OVCAR3 (cell line): ENCODE measurements around a stretch of chr1.

DNA sequence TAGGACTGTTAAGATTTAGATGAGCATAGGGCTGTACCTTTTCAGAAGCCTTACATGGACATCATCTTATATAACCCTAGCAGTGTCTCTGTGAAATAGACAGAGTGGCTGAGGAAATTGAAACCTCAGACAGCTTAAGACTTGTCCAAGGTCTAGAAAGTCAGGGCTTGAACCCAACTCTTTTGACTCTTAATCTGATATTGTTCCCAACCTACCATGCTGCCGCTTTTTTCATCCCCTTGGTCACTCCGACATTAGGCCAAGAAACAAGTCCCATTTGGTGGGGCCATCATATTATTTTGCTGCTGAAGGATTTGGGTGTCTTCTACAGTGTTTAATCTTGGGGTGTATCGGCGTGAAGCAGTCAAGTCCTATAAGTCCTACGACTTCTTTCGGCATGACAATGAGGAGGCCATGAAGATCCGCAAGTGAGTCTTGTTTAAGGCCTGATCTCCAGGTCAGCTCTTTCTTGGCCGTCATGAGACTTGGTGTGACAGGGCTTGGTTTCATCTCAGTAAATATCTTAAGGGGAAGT, 9.3 kb downstream of the PFKFB2 start:
- RRBS = no CpG with 5 or more reads among the region's 8 CpGs

DNA sequence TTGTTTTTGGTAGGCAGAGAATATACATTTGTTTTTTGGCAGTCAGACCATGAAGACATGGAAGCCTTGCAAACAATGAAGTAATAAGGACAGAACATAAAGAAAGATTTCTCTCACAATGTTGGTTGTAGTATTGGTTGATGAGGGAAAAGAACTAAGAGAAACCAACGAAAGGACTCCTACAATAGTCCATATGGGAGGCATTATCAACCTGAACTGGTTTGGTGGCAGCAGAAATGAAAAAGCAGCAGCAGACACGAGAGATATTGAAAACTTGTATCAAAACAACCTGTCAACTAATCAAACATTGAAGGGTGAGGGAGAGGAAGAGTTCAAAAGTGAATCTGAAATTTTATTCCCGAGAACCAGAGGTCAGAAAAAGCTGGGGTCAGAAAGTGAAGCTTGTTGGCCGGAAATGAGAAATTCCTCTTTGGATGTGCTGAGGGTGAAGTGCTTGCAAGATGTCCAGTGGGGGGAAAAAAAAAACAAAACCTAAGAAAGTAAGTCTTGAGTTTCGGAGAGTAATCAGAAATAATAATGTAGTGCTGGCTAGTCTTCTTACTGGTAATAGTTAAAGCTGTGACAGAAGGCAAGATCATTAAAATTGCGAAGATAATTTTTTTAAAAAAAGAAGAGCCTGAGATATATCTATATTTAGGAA, 1.9 kb upstream of the C4BPA start:
- RRBS = no CpG with 5 or more reads among the region's 6 CpGs

DNA sequence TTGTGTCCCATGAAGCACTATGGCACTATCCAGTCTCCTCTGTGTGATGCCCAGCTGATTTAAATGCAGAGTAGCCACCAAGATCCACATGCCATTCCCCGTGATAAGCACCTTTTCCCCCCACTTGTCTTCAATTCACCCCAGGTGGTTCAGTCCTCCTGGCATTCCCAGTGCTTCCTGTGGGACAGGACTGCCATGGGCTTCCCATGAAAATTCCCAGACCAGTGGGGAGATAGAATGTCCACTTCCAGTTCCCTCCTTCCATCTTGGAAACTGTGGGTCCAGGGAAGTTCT, 49.1 kb downstream of the C4BPA start:
- RRBS = no CpG with 5 or more reads among the region's 1 CpG

- RRBS = no CpG with 5 or more reads among the region's 1 CpG
Measured at GRCh38 chr1:207281910-207282273, 39.6 kb upstream of the CD55 start.

GRCh38 chr1:207324395-207324955, 3.0 kb downstream of the CD55 start:
- RRBS = no CpG with 5 or more reads among the region's 5 CpGs

DNA sequence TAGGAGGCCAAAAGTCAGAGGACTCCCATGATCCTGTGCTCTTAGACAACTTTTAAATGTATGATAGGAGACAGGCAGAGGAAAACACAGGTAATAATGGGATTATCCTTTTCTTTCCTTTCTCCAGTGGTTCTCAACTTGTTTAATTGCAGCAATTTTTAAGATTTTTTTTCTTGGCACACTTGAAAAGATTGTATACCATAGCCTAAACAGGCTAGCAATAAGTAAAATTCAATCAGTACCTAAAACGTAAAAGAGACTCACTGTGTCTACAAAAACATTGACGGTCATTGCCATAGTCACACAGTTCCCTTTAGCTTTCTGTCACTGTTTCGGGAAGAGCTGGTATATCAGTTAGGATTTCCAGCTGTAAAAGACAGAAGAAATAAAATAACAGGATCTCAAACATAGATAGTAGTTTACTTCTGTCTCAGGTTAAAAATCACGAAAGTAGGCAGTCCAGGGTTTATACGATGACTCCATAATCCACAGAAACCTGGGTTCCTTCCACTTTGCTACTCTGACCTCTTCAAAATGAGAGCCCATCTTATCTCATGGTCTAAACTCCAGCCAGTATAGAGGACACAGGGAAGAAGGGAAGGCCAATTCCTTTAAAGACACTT, 39.2 kb upstream of the CR1L start:
- RRBS = no CpG with 5 or more reads among the region's 5 CpGs

DNA sequence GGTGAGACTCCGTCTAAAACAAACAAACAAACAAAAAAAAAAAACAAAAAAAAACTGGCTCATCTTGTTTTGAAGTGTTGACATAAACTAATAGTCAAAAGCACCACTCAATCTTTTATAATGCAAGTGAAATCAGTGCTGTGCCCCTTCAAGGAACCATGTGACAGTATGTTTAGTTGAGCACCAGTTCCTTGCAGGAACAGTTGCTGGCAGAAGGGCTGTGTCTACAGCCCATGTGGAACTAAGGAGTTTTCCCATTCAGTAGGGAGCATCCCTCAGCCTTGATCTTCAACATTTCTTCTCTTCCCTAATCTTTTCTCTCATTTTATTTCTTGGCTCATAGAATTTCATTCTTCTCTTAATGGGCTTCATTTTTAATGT, 49.1 kb downstream of the CD46 start:
- RRBS = no CpG with 5 or more reads among the region's 1 CpG

DNA sequence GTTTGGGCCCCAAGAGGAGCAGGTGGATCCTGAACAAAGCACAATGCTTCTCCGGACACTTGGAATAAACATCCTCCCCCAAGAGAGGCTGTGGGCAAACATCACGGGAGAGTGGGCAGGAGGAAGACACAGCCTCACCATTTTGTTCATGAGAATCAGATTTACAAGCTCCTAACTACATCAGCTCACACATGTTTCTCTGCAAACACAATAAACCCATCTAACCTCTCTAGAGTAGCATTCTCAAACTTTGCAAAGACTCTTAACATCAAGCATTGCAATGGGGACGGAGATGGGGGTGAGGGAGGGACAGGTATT, 18.0 kb downstream of the CD34 start:
- RRBS = no CpG with 5 or more reads among the region's 3 CpGs

DNA sequence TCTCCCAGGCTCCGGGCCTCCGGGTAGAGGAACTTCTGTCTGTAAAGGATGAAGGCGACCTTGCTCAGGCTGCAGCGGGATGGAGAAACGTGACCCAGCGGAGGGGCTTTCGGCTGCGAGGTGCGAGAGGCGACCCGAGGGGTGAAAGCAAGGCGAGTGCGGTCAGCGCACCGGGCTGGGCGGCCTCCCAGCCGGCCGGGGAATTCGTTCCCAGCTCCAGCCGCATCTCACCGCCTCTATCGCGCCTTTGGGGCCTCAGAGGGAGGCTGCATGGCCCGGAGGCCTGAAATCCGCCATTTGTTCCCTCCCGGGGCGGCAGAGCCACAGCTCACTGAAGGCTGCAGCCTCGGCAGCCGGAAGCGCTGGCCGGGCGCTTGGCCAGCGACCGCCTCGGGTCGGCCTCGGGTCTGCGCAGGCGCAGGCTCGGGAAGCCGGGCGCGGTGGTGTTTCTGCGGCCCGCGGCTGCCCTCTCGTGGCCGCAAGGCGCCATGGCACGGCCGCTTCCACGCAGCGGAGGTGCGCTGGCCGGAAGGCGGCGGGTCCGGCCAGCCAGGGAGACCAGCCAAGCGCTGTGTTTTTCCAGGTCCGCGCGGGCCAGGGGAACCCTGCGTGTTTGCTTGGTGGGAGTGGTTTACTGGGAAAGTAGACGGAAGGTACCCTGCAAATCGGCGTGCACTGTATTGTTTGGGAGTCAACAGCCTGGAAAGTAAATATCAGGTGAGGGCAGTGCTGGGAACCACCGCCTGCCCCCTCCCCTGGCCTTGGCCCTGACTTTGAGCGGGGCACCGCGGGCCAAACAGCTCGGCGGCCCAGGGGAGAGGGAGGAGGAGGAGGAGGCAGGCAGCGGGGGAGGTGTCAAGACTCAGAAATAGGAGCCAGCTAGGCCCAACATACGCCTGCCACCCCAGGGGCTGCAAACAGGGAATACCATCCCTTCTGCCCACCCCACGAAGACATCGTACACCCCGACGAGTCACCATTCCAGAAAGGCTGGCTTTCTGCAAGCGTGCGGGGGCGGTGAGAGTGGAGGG, 52.6 kb upstream of the CD34 start:
- RRBS = 6% methylated on average over 32 of the region's 81 CpGs

DNA sequence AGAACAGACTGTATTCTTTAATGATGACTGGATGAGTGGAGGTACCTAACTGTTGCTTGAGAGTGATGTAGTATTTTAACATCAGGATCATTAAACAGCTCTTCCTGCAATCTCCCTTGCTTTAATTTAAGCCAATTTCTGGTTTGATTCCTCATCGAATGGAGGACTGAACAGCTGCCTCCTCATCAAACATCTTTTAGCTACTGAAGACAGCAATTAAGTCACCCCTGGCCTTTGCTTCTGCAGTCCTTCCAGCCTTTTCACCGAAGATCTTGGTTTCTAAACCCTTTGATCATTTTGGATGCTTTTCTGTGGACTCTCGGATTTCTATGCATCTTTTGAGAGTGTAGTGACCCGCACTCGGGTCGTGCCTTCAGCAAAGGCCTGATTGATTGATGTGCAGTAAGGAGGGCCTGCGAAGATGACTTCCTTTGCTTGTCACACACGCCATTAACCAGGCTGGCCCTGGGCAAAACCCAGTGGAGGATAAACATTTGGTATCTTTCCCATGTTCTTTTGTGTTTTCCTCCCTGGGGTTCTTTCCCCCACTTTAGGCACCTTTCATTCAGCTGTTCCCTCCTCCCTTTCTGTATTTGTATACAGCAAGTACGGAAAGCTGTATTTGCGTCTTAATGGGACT, 157.4 kb upstream of the CD34 start:
- RRBS = no CpG with 5 or more reads among the region's 10 CpGs

GRCh38 chr1:208198129-208198747, 45.9 kb downstream of the PLXNA2 start:
- RRBS = no CpG with 5 or more reads among the region's 11 CpGs

- RRBS = no CpG with 5 or more reads among the region's 12 CpGs
Measured at GRCh38 chr1:208202918-208203747, 41.1 kb downstream of the PLXNA2 start.

GRCh38 chr1:208203878-208204090, 40.4 kb downstream of the PLXNA2 start:
- RRBS = no CpG with 5 or more reads among the region's 3 CpGs

GRCh38 chr1:208206315-208206960, 37.7 kb downstream of the PLXNA2 start:
- RRBS = no CpG with 5 or more reads among the region's 6 CpGs

DNA sequence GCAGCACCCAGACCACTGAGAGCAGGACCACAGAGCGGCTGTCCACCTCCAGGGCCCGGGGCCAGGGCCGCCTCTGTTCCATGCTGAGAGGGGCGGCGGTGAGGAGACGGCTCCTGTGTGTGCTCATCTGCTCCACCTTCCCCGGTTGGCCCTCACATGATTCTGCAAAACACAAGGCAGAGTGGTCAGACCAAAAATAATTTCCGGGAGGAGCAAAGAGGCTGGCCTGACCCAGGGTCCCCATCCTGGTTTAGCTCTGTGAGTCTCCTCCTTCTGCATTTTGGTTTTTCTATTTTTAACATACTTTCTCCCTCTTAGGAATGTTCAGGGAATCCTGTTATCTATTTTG, 26.4 kb downstream of the PLXNA2 start:
- RRBS = 91% methylated on average over 5 of the region's 8 CpGs

DNA sequence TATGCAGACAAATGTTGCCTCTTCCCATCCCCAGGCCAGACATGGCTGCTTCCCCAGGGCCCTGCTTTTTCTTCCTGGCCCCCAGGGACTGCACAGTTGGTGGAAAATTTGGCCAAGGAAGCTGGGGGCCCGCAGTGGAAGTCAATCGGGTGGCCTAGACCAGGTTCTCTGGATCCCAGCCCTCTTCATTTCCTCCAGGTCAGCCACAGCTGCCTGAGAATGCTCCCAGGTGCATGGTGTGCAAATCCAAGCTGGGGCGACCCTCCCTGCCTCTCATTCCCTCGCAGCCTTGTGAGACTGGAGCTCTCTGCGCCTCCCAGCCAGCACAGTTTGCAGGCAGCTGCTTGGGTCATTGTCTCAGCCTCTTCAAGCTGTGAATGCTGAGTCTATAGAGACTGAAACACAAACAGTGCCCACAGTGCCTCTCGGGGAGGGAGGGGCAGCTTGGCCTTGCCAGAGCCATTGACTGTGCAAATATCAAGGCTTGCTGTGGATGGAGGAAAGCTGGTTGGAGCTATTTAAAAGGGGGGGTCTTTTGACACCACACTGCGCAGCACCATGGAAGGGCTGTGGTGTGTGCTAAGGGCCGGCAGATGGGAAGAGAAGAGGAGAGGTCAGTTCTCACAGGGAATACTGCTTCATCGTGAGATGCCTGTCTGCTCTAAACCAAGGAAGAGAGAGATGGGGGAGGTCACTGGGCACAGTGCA, 10.7 kb downstream of the PLXNA2 start:
- RRBS = no CpG with 5 or more reads among the region's 9 CpGs

DNA sequence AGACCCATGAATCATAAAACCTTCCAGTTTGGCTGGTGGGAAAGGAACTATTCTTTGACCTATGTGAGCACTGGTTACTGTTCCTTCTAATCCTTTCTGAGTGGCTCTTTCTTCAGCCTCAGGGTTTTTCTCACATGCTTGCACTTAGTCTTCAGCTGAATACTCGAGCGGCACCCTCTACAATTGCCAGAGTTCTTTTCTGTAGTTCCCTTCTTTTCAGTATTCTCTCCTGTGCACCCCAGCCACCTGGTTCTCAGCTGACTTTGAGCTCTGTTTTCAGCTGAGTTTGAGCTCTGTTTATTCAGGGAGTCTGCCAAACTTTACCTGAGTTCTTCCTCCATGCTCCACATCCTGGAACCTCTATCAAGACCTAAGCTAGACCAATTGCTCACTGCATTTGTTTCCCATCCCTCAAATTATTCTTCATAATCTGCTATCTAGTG, 253.9 kb upstream of the PLXNA2 start:
- RRBS = no CpG with 5 or more reads among the region's 2 CpGs

DNA sequence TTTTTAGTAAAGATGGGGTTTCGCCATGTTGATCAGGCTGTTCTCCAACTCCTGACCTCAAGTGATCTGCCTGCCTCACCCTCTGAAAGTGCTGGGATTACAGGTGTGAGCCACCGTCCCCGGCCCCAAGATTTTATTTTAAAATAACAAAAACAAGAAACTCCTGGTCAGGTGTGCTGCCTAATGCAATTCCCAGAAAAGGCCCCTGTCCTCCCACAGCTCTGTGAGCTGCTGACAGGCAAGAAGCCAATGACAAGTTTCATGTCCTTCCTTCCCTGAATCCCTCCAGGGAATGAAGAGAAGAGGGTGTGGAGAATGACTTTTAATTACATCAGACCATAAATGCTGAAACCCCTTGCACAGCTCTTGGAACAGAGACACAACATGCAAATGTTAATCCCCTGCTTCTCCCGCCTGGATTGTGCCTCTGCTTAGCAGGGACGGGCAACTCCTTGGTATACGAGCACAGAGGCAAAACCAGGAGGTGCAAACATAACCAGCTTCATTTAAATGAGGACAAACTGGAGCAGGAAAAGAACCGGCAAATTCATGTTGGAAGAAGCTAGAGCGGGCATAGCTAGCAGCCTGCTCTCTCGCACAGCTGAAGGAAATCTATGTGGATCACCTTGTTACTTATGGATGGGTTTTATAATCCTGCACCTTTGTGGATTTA, 228.1 kb upstream of the CAMK1G start:
- RRBS = no CpG with 5 or more reads among the region's 9 CpGs

GRCh38 chr1:209706690-209707118, 2.1 kb downstream of the HSD11B1 start:
- RRBS = no CpG with 5 or more reads among the region's 4 CpGs